ENCODE measurements around the genes NR6A1 and GOLGA1.

- PRO-cap, result no peak
These were observed 47.8 kb downstream of the NR6A1 start for GRCh38 chr9:124723212-124723724.

DNA sequence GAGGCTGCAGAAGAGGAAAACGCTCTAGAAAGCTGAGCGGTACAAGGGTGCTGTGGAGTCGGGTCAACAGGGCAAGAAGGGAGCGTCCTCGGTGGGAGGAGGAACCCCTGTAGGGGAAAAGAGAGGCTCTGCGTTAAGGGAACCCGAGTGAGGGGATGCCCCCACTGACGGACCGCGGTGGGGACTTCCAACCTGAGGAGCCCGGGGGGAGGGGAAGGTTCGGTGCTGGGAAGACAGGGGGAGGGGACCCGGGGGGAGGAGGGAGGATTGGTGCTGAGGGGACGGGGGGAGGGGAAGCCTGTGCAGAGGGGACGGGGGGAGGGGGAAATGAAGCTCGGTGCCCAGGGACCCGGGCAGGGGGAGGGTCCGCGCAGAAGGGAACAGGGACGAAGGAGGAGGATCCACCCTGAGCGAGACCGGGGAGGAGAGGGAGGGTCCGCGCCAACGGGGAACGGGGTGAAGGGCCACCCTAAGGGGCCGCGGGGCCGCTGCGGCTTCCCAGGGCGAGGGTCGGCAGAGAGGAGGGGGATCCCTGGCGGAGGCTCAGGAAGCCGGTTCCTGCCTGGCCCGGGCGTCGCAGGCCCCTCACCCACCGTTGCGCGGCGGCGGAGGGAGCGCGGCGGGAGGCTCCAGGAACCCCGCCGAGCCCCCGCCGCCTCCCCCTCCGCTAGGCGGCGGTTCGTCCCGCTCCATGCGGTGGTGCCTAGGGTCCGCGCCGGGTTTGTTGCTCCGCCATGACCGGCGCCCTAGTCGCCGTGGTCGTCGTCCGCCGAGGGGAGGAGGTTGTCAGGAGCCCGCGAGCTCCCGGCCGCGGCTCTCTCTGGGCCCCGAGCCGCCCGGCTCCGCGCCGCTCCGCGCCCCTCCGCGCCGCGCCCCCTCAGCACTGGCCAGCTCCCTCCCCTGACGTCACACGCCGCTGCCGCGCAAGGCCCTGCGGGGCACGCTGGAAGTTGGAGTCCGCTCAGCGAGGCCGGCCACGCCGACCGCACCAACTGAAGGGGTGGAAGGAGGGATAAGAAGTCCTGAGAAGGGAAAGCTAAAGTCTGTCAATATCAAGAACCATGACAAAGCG, at the start of gene NR6A1:
Gene NR6A1, minus strand, starts transcription at position 885 of the 1,072 bp plus-strand sequence.
- PRO-cap, result unidirectional peak, minus-strand start at position 885 of the sequence

GRCh38 chr9:124779239-124780389, 2.7 kb downstream of the OLFML2A start:
- PRO-cap, result no peak

DNA sequence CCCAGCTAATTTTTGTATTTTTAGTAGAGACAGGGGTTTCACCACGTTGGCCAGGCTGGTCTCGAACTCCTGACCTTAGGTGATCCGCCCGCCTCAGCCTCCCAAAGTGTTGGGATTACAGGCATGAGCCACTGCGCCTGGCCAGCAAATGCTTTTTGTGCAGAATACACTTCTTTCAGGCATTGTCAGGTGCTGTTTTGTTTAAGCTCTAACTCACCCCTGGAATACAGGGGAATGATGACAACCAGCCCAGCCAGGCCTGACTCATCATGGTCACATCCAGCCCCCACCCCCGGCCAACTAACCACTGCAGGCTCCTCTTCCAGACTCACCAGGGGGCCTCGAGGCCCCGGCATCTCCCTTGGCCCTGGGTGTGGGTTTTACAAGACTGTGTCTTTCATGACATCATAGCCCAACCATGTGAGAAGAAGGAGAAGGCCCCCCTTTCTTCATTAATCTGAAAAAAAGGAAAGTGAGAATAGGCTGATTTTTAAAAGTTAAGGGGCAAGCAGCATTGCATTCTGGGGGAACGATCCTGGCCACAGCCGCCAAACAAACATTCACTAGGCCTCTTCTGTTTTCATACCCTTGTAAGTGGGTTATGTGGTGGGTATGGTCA, 35.5 kb downstream of the OLFML2A start:
- PRO-cap, result no peak

GRCh38 chr9:124818370-124819481, 34.5 kb upstream of the WDR38 start:
- PRO-cap, result no peak

GRCh38 chr9:124860833-124861062, 1.0 kb downstream of the RPL35 start:
- PRO-cap, result no peak

GRCh38 chr9:124868180-124869565, 6.7 kb downstream of the ARPC5L start:
- PRO-cap, result bidirectional peak, plus-strand start at chr9:124869159, minus-strand start at chr9:124869079

DNA sequence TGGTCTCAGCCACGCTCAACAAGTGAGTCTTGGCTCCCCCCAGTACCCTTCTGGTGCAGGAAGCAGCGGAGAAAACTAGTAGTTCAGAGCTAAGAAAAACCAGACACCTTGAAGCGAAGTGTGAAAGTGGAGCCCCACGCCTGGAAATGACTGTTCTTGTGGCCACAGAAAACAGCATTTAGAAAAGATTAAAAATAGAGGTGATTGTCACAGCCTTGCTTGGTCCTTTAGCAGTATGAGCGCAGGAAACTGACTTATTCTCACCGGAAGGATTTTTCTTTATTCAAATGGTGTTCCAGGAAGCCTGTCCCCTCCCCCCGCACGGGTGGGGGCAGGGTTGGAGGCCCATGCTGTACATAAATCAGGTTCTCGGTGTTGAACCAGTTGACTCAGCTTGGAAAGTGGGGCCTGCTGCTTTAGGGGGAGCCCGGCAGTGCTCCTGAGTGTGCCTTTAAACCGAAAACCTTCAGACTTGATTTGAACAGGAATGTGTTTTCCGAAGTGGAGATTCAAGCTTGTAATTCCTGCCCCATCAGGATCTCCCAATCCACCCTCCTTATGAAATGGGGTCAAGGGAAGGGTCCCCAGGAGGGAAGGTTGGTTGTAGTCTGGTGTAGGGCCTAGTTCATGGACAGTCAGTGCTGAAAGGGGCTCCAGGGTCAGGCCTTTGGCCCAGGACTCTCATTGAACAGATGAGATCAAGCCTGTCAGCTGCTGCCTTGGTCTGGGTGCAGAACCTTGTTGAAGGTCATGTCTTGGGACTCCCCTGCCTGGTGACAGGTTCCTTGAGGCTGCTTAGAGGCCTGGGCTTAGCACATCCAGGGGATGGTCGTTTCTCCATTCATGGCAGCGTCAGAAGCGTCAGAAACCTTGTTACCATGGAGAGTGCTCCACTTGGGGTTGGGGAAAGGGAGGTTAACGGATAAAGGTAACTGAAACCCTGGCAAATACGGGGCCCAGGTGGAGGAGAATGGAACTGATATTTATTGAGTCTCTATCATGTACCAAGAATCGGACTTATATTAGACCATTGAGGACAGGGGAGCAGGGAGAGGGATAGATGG, 8.5 kb downstream of the ARPC5L start:
- PRO-cap, result no peak

GRCh38 chr9:124871157-124871587, 9.2 kb downstream of the ARPC5L start:
- PRO-cap, result no peak

GRCh38 chr9:124879025-124880056, 17.4 kb downstream of the ARPC5L start:
- PRO-cap, result no peak

GRCh38 chr9:124940884-124941699, at the start of gene GOLGA1:
GOLGA1 (minus strand) TSS chr9:124941083.
- PRO-cap, result bidirectional peak, plus-strand start at chr9:124941190, minus-strand start at chr9:124940959

GRCh38 chr9:125374464-125375125, 113.0 kb downstream of the GAPVD1 start:
- PRO-cap, result no peak

DNA sequence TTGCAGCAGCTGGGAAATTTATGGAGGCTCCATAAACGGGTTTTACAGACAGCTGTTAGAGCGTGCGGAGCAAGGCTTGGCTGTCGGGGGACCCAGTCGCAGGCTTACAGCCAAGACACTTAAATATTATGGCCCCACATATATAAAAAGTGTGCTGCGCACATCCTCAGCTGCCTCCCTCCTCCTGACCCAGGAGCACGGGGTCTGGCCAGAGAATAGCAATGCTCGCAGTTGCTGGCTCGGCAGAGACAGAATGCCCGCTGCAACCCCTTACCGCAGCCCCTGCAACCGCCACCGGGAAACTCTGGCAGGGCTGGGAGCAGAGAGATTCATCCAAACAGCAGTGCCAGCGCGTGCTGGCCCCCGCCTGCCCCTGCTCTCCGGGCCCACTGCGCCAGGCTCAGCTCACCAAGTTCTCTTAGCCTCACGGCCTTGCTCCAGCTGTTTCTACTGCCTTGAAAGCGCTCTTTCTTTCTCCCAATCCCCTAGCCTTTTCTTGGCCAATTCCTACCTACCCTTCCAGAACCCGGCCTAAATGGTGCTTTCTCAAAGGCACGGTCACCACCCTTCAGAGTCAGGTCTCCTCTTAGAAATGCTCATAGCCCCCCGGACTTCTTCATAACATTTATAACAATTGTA, 28.2 kb upstream of the MVB12B start:
- PRO-cap, result no peak

GRCh38 chr9:126325946-126326251, 730 bp upstream of the MVB12B start:
- PRO-cap, result no peak

DNA sequence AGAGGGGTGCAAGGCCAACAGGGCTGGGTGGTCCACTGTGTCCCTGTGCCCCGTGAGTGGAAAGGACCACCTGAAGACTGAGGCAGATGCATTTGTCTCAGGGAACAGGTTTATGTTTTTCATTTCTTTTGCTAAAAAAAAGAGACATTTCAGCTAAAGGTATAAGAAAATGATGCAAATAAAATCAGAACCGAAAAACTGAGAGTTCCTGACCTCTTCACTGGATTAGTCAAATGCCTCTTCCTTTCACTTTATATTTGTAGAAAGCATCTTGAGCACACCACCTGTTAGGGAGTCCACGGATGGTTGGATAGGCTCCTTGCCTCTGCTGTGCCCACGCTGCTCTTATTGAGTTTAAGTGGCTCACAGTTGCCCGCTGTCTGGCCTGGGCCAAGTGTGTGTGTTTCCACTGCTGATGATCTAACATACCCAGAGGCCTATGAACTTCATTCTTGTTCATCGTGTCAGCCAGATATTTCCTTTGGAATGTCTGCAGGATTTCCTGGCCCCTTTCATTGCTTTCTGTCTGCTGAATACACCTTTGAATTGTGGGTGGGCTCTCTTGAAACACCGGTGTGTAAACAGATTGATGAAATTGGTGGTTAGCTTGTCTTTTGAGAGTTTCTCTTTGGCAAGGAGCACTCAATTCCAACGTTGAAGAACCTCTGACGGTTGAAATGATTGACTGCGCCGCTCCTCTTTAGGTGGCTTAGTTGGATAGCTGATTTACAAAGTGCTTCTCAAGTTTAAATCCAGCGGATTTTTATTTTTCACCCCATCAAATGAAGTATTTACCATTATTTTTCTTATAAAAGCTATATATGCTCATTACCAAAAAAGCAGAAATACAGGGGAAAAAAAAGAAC, 46.6 kb downstream of the MVB12B start:
- PRO-cap, result no peak

GRCh38 chr9:126386327-126387263, 60.0 kb downstream of the MVB12B start:
- PRO-cap, result no peak

DNA sequence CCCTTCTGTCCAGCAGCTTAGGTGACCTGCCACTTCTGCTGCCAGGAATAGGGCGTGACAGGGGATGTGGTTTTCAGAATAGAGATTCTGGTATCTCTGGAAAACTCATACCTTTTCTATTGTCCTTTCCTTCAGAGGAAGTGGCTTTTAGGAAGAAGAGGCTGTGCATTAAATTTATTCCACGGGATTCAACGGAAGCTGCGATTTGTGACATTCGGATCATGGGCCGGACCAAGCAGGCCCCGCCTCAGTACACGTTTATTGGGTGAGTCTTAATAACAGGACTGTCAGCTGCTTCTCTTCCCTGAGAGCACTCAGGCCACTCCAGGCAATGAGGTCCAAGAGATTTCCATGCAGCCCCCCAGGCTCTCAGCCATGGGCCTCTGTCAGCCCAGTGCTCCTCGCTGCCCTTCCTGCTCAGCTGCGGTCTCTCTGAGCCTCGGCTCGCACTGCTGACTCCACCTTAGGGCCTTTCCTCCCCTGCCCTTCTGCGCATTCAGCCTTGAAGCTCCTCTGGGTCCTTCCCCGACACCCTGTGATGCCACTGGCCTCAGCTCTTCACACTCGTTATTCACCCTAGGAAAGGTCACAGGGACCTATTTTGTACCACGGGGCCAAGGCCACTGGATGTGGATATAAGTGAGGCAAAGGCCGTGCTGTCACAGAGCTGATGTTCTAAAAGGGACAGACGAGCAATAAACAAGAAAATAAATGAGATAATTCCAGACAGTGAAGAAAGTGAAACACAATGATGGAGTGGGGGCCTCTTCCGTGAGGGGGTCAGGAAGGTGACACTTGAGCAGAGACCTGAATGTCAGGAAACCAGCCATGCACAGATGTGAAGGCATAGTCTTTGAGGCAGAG, 65.5 kb downstream of the MVB12B start:
- PRO-cap, result no peak

DNA sequence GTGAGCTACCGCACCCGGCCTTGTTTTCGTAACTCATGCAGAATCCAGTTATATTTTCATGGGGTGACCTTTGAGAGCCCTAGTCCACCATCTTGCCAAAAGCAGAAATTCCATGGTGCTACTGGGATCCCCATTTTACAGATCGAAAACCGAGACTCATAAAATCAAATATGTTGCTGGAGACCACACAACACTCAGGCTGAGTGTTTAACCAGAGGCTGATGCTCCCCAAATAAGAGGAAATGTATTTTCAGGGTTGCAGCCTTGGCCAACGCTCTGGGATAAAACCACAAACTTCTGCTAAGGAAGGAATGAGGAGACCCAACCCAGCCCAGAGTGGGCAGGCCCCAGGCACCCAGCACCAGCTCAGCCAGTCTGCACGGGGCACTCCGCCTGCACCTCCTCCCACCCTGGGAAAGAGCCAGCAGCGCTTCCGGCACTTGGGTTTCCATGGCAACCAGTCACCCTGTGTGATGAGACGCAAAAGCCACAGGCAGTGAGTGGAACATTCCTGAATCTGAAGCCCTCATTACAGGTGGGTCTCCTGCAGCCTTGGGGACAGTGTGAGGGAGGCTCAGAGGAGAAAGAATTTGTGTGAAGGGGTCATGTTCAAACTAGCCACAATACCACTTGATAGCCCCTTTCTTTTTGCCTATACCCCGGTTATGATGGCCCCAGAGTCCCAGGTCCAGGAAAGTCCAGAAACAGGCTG, 85.3 kb upstream of the ZBTB43 start:
- PRO-cap, result bidirectional peak, plus-strand start at position 483 of the sequence, minus-strand start at position 278 of the sequence

- PRO-cap, result no peak
These were observed 23.1 kb upstream of the ZBTB43 start for GRCh38 chr9:126781706-126782183.

- PRO-cap, result no peak
These were observed 27.3 kb upstream of the ZBTB34 start for GRCh38 chr9:126832927-126833717.